ENCODE measurements around the gene INSYN2B.

GRCh38 chr5:167414838-167415230, 436.0 kb downstream of the TENM2 start:
- PRO-cap = no peak
- RRBS, 2 experiments = no CpG with 5 or more reads among the region's 3 CpGs

GRCh38 chr5:167934490-167934929, 356.9 kb upstream of the WWC1 start:
- PRO-cap = no peak
- RRBS, 2 experiments = no CpG with 5 or more reads among the region's 16 CpGs

DNA sequence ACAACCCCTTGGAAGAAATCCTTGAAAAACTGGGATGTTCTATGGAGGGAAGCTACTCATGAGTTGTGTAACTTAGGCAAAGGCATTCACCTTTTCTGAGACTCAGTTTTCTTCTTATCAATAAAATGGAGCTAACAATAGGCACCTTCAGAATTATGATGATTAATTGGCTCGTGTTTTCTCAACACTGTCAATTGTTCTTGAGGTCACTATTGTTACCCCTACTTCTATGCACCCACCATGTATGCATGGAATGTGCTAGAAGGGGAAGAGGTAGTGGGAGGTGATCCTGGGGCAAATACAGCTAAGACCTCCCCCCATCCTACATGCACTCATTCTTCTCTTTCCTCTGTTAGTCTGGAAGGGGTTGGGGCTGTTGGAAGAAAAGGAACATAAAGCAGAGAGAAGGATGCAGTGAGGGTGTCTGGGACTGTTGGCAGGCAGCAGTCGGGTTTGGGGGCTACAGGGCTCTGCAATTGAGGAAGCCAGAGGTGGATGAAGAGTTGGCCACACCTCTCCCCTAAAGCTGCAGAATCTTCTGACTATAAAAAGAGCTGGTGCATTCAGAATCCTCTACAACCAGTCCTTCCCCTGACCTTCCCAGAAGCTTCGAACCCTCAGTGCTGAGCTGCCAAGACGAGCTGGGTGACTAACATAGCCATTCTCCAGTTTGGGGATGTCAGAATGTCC, 39.0 kb downstream of the WWC1 start:
- PRO-cap = no peak
- RRBS, 2 experiments = no CpG with 5 or more reads among the region's 4 CpGs

DNA sequence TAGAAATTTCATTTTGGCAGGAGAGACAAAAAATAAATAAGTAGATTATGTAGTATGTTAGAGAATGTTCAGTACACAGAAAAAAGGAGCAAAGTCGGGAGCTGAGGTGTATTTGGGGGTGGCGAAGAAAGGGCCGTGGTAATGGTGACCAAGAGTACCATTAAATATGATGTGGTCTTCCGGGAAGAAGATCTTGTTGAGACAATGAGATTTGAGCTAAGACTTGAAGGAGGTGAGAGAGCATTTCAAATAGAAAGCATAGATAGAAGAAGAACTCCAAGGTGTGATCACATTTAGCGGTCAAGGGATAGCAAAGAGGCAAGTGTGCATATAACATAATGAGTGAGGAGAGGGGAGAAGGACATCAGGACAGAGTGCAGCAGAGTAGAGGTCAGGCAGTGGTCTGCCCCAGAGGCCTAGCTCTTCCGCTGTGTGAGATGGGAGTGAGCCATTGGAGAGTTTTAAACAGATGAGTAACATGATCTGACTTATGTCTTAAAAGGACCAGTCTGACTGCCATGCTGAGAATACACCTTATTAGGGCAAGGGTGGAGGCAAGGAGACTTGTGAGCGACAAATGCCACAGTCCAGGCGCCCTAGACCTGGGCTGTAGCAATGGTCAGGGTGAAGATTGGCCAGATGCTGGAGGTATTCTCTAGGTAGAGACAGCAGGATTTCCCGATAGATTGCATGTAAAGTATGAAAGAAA, 82.9 kb downstream of the WWC1 start:
- PRO-cap = no peak
- RRBS, 2 experiments = no CpG with 5 or more reads among the region's 9 CpGs

GRCh38 chr5:168565937-168566482, 13.2 kb downstream of the PANK3 start:
- PRO-cap = no peak
- RRBS, 2 experiments = no CpG with 5 or more reads among the region's 4 CpGs

- PRO-cap = no peak
- RRBS, 2 experiments = no CpG with 5 or more reads among the region's 4 CpGs
Observed at GRCh38 chr5:168612793-168613430, 33.7 kb upstream of the PANK3 start.

- PRO-cap = no peak
- RRBS, 2 experiments = no CpG with 5 or more reads among the region's 2 CpGs
Observed at GRCh38 chr5:168613809-168614465, 34.8 kb upstream of the PANK3 start.

DNA sequence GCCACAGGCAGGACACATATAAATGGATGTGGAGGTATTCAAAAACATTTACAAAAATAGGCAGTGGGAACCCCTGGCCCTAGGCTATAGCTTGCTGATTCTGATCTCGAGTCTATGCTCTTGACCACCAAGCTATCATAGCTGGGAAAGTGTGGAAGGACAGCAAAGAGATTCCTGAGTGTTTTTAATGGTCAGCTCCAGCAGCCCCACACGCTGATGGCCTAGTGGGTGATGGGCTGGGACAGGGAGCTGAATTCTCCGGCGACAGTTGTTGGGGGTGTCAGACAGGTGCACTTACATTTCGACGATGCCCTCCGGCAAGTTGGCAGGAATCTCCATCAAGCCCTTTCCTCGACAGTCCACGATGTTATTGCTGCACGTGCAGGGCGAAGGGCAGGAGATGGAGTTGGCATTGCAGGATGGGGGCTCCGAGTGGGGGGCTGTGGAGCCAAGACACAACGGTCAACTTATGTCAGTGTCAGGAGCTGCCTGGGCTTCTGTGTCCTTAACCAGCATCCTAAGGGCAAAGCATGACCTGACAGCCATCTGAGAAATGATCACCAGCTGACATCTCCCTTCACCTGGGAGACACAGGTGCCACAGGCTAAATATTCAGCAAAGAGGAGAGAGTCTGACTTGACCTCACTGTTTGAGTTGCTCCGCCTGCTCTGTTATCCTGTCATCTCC, 227.1 kb upstream of the PANK3 start:
- PRO-cap = no peak
- RRBS, 2 experiments = 96 to 98% methylated on average over 5 of the region's 14 CpGs

DNA sequence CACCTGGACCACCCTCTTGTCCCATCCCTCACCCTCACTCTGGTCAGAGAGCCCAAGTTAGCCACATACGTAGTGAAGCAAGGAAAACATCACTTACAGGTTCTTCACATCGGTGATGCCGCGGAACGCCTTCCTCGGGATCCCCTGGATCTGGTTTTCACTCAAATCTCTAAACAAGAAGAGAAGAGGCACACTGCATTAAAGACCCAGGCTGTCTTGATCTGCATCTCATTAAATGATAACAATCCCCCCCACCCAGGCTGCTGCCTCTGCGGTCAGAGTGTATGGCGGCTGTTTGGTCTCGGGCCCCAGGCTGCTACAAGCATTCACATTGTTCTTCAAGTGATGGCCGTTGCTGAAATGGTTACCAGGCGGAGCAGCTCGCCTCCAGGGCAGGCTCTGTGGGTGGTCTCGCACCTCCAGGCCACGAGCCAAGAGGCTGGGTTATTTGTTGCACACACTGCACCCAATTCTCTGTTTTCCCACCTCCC, 304.0 kb upstream of the PANK3 start:
- PRO-cap = no peak
- RRBS, 2 experiments = no CpG with 5 or more reads among the region's 14 CpGs

DNA sequence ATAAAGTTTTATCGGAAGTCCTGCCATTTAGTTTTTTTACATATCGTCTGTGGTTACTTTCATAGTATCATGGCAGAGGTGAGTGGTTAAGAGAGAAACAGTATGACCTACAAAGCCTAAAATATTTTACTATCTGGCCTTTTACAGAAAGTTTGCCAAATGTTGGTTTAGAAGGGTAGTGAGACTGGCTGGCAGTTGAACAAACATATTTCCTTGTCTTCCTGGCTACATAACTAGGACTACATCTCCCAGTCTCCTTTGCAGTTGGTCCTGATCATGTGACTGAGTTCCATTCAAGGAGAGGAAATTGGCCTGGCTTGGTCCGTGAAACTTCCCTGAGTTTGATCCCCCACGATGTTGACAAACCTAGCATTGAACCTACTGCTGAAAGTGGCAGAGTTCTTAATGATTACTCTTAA, 280.9 kb downstream of the SLIT3 start:
- PRO-cap = no peak
- RRBS, 2 experiments = no CpG with 5 or more reads among the region's 4 CpGs

DNA sequence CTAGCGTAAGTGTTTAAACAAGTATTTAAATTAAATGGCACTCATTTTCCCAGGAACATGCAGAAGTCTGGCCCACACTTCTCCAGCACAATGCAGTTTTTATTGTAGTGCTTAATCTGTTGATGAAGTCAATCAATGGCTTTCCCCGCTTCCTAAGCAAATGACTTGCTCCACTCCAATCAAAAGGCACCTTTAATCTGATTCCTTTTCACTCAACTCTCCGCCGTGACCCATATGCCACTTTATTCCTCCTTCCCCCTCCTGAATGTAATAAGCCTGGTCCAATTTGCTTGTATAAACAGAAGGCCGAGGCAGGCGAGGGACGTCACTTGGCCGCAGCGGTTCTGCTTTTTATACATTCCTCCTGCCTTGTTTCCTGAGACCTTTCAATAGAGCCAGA, 273.6 kb downstream of the SLIT3 start:
- PRO-cap = no peak
- RRBS, 2 experiments = no CpG with 5 or more reads among the region's 9 CpGs

GRCh38 chr5:169300373-169300663, 621 bp downstream of the SLIT3 start:
- PRO-cap = no peak
- RRBS, 2 experiments = no CpG with 5 or more reads among the region's 23 CpGs

- PRO-cap = no peak
- RRBS, 2 experiments = no CpG with 5 or more reads among the region's 8 CpGs
Observed at GRCh38 chr5:169649528-169650013, 12.5 kb downstream of the DOCK2 start.

GRCh38 chr5:169650885-169651584, 14.0 kb downstream of the DOCK2 start:
- PRO-cap = no peak
- RRBS, 2 experiments = no CpG with 5 or more reads among the region's 8 CpGs

DNA sequence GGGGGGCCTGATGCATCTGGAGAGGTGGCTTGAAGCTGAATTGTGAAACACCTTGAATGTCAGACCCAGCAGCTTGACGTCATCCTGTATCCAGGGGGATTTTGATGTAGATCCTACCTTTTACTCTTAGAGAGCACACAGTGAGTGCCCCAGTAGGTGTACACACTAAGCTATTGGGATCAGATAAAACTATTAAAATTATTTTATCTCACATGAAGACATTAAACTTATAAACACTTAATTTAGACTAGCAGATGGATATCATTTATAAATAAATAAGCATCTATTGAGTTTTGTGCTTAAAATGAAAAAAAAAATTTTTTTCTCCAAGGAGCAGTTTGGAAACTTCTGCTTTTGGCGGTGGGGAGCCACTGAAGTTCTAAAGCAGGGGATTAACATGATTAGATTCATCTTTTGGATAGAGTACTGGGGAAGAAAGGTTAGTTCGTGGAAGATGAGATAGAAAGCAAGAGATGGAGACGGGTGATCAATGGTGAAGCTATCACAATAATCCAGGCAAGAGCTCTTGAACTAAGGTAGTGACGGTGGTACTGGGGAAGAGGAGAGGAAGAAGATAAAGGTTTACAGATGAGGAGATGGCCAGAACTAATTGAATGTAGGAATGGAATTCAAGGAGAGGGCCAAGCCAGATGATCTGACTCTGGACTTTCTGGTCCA, 90.5 kb downstream of the DOCK2 start:
- PRO-cap = no peak
- RRBS, 2 experiments = no CpG with 5 or more reads among the region's 5 CpGs

- PRO-cap = no peak
- RRBS, 2 experiments = no CpG with 5 or more reads among the region's 2 CpGs
Observed at GRCh38 chr5:169855536-169856097, 124.7 kb downstream of the INSYN2B start.

GRCh38 chr5:169980287-169980630, at the start of gene INSYN2B:
INSYN2B (minus strand) TSS chr5:169980495.
- PRO-cap = no peak
- RRBS, 2 experiments = no CpG with 5 or more reads among the region's 4 CpGs

- PRO-cap = no peak
- RRBS, 2 experiments = no CpG with 5 or more reads among the region's 7 CpGs
Observed at GRCh38 chr5:170254212-170254768, 21.5 kb downstream of the C5orf58 start.

DNA sequence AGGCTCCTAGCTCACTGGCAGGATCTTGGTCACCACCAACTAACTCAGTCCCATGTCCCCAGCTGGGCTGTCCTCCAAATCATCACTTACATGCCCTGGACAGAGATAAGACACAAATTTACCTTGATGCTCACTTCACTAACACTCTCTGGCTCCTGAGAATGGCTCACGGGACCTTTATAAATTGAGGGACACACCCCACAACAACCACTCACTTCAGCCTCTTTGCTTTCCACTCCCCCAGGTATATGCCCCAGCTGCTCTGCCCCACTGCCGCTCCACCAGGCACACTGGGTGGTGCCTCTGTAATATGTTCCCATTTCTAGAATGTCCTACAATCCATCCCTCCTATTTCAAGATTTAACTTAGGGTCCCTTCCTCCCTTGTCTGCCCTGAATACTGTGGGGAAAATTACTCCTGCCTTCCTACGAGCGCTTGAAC, 14.1 kb downstream of the LCP2 start:
- PRO-cap = no peak
- RRBS, 2 experiments = no CpG with 5 or more reads among the region's 4 CpGs

GRCh38 chr5:170307441-170308167, 10.0 kb upstream of the LCP2 start:
- PRO-cap = no peak
- RRBS, 2 experiments = no CpG with 5 or more reads among the region's 12 CpGs